ENCODE measurements around the gene UBE2N.

DNA sequence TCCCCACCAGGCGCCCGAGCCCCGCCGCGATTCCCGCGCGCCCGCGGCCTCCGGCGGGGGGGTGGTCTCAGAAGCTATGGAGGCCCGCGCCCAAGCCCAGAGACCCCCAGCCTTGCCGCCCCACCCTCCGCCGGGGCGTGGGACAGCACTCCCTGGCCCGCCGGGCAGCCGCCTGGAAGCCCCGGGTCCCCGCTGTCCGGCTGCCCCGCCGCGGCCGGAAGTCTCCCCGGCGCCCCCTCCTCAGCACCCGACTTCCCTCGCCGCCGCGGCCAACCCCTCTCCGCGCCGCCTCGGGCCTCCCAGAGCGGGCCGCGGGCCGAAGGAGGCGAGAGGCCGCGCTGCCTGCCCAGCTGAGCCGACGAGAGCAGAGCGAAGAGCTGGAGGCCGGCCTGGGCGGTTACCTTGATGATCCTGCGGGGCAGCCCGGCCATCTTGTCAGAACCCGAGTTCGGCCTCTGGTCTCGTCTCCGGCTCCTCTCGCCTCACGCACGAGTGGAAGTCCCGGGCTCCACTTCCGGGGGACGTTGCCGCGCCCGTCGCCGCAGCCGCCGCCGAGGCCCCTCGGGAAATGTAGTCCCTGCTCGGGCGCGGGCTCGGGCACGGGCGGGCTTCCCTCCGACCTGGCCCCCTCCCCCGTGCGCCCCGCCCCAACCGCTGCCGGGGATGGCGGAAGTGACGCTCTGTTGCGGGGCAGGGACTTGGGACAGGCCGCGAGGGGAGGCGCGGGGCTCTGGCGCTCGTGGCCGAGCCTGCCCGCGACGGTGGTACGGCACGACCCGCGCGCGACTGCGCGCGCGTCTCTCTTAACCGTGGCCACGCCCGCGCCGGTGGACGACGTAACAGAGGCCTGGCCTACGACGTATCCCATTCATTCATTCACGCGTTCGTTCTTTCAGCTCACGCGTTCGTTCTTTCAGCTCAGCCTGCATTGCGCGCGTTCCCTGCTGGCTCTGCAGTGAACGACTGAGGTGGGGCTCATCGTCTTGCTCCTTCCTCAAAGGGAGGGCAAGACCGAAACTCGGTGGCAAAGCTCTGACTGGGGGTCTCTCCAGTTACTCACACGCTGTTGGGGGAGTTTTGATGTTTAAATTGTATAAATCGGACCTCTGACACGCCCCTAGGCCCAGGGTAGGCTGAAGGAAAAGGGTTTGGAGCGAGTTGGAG lies at the start of gene UBE2N:
Gene UBE2N, minus strand, starts transcription at position 494 of the 1,164 bp plus-strand sequence.
- PRO-cap: bidirectional peak, plus-strand start at position 693 of the sequence, minus-strand start at position 486 of the sequence

- PRO-cap: no peak
Measured at GRCh38 chr12:93573730-93574228, 1.3 kb downstream of the SOCS2 start.

DNA sequence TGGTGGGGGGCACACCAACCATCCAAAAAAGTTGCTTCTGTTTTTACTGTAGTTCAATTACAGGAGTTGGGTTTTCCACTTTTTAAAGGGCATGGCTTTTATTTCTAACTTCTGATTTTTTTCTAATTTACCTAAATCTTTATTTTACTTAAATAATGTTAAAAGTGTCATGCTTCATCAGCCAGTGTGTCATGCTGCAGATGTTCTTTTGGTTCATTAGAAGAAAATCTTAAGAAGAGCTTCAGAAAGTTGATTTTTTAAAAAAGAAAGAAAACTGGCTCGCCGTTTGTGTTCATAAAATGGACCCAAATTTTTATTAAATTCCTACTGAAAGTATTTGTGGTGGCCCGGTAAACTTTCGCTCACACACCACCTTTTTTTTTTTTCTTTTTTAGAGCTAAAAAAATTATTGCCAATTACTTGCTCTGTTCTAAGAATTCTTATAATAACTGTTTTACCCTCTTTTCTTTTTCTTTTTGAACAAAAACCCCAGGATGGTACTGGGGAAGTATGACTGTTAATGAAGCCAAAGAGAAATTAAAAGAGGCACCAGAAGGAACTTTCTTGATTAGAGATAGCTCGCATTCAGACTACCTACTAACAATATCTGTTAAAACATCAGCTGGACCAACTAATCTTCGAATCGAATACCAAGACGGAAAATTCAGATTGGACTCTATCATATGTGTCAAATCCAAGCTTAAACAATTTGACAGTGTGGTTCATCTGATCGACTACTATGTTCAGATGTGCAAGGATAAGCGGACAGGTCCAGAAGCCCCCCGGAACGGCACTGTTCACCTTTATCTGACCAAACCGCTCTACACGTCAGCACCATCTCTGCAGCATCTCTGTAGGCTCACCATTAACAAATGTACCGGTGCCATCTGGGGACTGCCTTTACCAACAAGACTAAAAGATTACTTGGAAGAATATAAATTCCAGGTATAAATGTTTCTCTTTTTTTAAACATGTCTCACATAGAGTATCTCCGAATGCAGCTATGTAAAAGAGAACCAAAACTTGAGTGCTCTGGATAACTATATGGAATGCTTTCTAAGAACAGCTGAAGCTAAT lies 2.1 kb downstream of the SOCS2 start:
- PRO-cap: no peak

- PRO-cap: no peak
Measured at GRCh38 chr12:93577111-93577847, 4.8 kb downstream of the SOCS2 start.

DNA sequence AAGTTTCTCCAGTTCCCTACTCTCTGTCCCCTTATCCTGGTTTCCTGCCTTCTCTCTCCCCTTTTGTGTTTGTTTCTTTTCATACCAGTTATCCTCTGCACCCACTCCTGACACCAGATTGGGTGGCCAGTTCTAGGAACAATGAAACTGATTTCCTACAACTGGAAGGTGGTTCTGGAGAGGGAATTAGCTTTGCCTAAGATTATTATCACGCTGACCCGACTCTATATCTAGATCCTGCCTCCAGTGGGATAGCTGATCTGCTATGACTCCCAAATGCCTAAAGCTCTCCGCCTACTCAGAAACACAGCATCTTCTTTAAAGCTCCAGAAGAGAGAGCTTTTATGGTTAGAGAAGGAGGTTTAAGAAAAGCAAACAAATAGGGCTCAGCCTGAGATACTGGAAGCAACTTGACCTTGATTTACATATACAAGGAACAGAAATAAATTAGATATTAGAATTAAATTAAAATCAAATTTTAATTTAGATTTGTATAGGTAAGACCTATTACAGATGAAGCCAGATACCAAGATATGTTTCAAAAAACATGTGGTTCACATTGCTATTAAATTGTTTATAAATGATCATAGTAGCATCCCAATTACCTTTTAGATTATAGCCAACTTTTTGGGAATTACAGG lies 20.7 kb downstream of the SOCS2 start:
- PRO-cap: no peak

DNA sequence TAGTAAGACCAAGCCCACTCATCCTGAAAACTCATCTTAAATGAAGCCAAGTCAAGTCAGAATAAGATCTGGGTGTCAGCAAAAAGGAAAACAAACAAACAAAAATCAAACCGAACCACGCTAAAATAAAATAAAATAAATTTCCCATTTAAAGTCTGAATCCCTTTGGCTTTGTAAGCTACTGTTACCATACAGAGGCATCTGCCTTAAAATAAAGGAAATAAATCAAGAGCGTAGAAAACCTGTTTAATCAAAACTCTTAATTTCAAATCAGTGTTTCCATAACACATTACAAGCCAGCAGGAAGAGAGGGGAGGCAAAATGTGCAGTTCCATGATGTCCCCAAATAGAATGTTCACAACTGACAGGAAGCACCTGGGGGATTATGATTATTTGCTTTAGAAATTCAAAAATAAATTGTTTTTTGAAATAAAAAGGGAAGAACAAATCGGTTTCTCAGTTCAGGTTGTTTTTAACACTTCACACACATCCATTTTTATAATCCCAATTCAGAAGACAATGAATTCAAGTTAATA lies 21.3 kb downstream of the SOCS2 start:
- PRO-cap: no peak

- PRO-cap: no peak
Measured at GRCh38 chr12:93622366-93622866, 49.9 kb downstream of the SOCS2 start.

- PRO-cap: unidirectional peak, plus-strand start at chr12:93742391; bidirectional peak, plus-strand start at chr12:93742805, minus-strand start at chr12:93742743
Measured at GRCh38 chr12:93741800-93743060, 65.1 kb downstream of the CRADD start.

- PRO-cap: no peak
Measured at GRCh38 chr12:93761292-93762494, 84.5 kb downstream of the CRADD start.

- PRO-cap: no peak
Measured at GRCh38 chr12:93818866-93819512, 141.8 kb downstream of the CRADD start.

- PRO-cap: no peak
Measured at GRCh38 chr12:94099609-94100112, 48.7 kb upstream of the PLXNC1 start.

GRCh38 chr12:94262859-94263632 lies 114.7 kb downstream of the PLXNC1 start:
- PRO-cap: no peak

DNA sequence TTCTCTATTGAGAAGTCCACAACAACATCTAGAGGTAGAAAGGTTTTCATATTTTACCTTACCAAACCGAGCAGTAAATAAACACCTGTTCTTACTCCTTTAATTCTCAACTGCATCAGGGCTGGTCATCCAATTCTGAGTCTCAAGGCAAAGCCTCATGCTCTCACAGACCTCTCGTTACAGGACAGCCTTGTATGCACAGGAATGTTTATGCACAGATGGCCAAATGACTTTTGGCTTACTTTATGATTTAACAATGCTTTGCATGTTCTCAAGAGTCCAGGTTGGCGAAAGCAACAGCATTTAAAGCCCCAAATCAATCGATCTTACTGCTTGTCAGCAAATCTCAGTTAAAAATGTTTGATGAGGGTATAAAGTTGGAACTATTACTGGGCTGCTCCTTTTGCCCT lies 63.8 kb downstream of the TMCC3 start:
- PRO-cap: no peak

DNA sequence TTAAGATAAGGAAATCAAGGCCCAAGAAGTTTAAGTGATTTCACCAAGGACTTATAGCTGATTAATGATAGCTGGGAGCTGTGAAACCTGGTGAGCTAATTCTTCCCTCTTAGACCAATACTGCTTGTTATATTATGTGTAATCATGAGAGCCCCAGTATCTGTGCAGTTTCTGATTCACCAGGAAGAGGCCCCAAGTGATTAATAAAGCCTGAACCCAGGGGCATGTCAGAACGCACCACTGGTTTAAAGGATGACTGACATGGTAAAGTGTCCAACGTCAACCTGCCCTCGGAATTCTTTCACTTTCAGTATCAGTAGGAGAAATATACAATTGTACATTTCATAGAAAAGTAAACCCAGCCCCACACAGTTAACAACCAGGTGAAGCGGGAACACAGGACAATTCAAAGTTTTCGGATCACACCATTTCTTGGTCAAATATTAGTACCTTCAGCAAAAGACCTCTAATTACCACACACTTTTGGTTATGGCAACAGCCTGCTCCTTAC lies 28.7 kb downstream of the TMCC3 start:
- PRO-cap: no peak

DNA sequence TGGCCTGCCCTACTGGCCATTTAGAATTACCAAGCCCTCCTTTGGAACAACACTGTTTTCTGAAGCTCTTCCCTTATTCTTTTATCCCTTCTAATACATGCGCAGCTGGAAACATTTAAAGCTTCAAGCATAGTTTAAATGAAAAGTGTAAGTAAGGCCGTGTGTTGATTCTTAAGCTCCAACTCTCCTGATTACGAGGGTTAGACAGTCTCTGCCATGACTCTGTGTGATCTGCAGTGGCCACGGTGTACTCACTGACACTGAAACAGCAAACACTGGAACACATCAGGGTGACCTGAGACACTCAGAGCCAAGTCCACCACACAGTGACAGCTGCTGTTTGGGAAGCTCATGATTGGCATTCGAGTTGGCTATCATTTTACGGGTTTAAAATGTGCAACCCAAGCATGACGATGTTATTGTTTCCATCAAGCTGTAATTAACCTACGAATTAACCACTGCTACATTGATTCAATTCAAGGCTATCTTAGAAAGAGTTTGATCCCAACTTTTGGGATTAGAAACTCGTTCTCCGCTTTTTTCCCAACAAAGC lies 62.8 kb upstream of the TMCC3 start:
- PRO-cap: no peak

- PRO-cap: no peak
Measured at GRCh38 chr12:95225509-95226274, 8.1 kb downstream of the VEZT start.

- PRO-cap: no peak
Measured at GRCh38 chr12:95772032-95772573, 18.5 kb downstream of the NTN4 start.

DNA sequence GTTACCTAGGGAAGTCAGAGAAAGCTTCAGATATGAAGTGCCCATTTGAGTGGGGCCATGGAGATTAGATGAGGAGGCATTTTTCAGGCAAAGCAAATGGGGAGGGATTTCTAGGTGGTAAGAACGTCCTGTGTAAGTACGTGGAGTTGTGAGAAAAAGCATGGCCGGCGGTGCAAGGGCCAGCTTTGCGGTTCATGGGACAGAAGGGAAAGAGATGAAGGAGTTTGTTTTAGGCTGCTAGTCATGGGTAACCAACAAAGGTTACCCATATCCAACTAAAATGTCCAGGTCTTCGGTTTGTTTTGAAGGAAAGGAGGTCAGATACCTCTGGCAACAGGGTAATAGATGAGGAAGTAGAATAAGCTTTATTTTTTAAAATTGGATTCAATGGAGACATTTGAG lies 10.1 kb upstream of the SNRPF start:
- PRO-cap: no peak

GRCh38 chr12:95943651-95943893 lies 441 bp downstream of the AMDHD1 start:
- PRO-cap: no peak

DNA sequence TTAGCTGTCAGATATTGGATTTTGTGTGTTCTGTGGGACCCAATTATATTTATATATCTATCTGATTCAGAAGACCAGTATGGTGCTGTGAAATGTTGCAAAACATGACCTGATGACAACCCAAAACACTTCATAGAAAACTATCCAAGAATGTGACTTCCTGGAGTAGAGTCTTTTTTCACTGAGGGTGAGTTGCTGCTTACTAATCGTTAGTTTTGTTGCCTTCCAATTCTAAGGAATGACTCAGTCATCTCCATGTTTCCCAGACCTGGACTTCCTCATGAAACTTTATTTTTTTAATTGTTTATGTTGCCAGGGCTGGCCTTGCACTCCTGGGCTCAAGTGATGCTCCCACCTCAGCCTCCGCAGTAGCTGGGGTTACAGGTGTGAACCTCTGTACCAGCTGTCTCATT lies 3.8 kb downstream of the ELK3 start:
- PRO-cap: no peak